ENCODE results near the gene PSMA1.

- PRO-cap, 2 experiments = no peak in any of the 2 experiments
Measured at GRCh38 chr11:12842948-12843370, 166.2 kb upstream of the RASSF10 start.

DNA sequence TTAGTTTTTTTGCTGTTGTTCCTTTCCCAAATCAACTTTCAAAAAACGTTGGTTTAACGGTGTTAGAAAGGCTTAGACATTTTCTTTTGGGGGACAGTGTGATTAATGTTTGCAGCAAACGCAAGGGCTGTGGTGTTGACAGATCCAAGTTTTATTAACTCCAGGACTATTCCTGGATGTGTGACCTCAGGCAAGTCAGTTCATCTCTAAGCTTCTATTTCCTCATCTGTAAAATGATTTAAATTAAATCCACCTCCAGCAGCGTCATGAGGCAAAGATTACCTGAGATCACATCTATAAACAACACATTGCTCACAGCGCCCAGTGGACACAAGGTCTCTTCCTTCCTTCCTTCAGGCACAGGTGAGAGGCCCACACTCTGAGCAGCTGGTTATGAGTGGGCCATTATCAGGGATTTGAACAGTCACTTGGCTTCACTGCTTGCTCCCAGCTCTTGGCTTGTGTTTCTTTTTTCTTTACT is 111.3 kb upstream of the RASSF10 start:
- PRO-cap, 2 experiments = no peak in any of the 2 experiments

DNA sequence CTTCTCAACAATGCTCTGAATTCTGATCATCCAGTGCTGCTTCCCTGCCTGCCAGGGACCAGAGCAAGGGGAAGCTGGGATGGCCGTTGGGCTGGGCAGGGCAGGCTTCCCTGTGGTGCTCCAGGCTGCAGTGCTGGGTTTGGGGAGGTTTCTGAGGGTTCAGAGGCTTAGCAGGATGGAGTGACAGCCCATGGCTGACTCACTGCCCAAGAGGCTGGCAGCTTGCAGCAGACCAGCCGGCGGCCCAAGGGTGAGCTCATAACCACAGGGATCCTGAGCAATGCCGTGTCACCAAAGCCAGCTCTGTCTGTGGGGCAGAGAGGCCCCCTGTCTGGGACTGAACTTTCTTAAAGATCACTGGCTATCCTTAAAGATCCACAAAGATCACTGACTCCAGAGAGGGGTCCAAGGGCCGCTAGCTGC is 61.2 kb upstream of the BMAL1 start:
- PRO-cap, 2 experiments = no peak in any of the 2 experiments

DNA sequence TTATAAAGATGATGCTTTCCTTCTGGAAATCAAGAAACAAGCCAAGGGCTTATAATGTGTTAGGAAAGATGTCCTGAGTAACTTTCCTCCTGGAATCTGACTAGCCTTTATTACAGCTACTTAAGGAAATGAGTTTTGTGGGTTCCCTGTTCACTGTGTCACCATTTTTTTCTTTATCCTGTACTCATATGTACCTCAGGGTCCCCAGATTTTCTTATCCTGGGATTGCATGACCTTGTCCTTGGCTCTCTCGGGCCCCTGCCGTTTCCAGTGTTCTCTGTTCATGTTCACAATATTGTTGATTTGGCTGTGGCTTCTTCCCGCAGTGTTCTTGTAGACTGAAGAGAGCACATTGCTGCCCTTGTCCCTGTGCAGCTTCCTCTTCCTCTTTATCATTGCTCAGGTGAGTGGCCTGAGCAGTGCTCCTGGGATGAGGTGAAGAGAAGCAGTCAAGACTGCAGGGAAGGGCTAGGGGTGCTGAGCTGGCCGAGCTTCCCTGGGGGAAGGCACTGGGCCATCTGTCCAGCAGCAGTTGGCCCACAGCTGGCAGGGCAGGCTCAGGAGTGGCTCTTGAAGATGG is 17.1 kb downstream of the BMAL1 start:
- PRO-cap, 2 experiments = no peak in any of the 2 experiments

- PRO-cap, 2 experiments = peak in 1 of 2 experiments; most common plus-strand start chr11:13487382 (in 1)
Measured at GRCh38 chr11:13487192-13487454, 8.7 kb downstream of the PTH start.

GRCh38 chr11:14271229-14272073 is 87.5 kb downstream of the RRAS2 start:
- PRO-cap, 2 experiments = no peak in any of the 2 experiments

DNA sequence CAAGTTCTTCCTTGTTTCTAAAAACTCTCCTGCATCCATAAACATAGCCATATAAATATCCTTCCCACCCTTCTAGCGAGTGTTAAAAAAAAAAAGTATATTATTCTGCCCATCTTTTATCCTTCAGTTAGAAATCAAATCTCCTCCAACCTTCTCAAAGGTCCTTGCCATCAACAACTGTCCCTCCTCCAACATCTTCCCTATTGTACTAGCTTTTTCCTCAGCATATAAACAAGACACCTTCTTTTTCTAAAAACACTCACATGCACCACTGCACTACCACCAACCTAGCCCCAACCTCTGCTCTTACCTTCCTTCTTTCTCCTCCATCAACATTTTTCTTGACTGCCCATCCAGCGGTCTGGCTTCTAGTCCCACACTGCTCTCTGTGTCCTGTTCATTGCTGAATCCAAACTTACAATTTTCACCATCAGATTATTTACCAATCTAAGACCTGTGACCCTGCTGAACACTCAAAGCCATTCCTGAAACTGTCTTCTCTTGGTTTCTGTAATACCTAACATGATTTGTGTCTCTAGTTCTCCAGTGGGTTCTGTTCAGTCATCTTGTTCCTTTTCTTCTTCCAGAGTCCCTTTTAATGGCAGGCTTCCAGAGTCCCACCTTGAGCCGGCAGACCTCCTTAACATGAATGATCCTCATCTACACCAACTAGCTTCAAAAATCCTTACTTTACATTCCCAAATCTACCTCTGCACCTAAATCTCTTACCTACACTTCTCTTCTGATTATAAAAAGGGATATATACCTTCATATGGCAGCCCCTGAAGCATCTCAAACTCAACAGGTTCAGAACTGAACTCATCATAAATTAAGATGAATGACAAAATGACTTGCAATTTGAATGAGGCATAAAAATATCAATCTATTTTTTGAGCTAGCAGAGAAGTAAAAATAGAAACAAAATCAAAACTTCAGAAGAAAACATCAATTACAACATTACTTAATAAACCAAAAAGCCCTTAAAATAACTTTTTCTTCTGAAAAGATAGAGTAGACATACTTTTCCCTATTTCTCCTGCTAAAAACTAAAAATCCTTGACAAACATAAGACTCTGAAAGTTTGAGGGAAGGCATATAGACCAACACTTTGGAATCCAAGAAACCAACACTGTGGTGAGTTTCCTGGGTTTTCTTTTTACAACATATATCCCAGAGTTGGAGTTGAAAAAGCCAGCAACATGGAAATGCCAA is 24.0 kb downstream of the RRAS2 start:
- PRO-cap, 2 experiments = no peak in any of the 2 experiments

- PRO-cap, 2 experiments = peak in 2 of 2 experiments; most common plus-strand start chr11:14358244 (in 2); most common minus-strand start chr11:14357960 (in 2)
Measured at GRCh38 chr11:14357610-14358747, 1.0 kb downstream of the RRAS2 start.

DNA sequence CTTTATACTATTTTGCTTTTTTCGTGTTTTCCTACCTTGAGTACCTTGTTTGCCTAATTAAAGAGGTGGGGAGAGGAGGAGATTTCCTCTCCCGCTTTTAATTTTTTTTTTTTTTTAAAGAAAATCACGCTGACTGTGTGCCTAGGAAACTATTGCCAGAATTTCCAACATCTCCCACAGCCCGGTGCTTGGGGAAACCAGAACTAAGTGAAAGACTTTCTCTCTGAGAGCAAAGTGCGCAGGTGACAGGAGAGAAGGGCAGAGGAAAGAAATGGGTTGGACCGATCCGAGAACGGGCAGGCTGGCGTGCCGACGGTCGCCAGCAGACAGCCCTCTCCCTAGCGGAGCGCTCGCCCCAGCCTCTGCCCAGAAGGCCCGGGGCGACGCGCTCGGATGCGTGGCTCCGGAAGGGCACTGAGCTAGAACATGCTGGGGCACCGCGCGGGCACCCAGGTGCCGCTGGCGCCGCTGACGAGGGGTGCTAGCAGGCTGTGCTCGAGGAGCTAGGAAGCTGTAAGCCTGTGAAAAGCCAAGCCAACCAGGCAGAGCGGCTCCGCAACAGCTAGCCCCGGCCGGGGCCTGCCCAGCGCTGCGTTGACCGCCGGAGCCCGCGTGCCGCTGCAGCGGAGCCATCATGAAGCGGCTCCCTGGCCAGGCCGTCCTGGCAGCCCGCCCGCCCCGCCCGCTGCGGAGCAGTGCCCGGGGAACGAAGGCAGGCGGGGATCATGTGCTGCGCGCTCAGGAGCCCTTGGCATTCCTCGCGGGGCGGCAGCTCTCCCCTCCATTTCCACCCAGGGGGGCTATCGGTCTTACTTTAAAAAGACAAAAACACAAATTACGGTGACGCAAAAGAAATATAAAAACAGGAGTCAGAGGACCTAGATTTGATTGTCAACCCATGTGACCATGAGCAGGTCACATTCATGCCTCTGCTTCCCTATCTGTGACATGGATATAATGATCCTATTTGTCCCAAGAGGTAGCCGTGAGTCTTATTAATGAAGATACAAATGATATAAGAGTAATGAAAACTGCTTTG is 22.1 kb upstream of the RRAS2 start:
- PRO-cap, 2 experiments = peak in 1 of 2 experiments; most common plus-strand start position 452 of the sequence (in 1)

- PRO-cap, 2 experiments = no peak in any of the 2 experiments
Measured at GRCh38 chr11:14455544-14456213, 43.9 kb downstream of the COPB1 start.

GRCh38 chr11:14494958-14495964 is 4.3 kb downstream of the COPB1 start:
- PRO-cap, 2 experiments = no peak in any of the 2 experiments

- PRO-cap, 2 experiments = peak in 2 of 2 experiments; most common plus-strand start chr11:14520502 (in 1); most common minus-strand start chr11:14520338 (in 2)
Measured at GRCh38 chr11:14520006-14520927, at the start of gene PSMA1. Gene PSMA1 (minus strand): TSS chr11:14520386.

GRCh38 chr11:14617561-14618165 is 25.9 kb upstream of the PDE3B start:
- PRO-cap, 2 experiments = no peak in any of the 2 experiments

GRCh38 chr11:14653656-14654242 is 10.1 kb downstream of the PDE3B start:
- PRO-cap, 2 experiments = no peak in any of the 2 experiments

DNA sequence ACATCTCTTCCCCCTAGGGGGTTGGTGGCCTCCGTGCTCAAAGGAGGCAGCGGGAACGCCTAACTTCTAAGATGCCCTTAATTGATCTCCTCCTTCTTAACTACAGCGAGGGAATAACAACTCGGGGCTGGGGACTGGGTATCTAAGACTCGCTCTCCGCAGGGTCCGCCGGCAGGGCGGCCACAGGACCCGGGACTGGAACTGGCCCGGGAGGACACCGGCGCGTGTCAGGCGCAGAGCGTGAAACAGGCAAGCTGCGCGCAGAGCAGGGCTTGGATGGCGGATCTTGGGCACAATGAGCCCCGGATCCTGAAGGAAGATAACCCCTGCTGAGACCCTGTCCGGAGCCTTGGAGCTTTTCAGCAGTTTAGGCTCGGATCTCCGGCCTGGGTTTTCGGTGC is 2.0 kb upstream of the CALCA start:
- PRO-cap, 2 experiments = no peak in any of the 2 experiments

DNA sequence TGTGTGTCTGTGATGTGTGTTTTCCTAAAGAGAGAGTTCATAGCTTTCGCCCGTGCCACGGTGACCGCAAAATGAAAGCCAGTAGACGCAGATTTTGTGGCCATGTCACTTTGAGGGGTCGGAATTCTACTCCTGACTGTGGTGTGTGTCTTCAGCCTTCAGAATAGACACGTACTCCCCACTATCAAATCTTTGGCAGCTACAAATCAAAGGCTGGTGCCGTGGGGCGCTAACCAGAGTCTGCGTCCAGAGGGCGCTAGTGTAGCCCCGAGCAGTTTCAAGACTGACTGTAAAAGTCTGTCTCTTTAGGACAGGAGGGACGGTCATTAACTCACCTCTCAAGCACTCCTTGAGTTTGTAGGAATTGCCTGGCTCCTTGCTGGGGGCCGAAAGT is 2.5 kb upstream of the CALCA start:
- PRO-cap, 2 experiments = no peak in any of the 2 experiments

DNA sequence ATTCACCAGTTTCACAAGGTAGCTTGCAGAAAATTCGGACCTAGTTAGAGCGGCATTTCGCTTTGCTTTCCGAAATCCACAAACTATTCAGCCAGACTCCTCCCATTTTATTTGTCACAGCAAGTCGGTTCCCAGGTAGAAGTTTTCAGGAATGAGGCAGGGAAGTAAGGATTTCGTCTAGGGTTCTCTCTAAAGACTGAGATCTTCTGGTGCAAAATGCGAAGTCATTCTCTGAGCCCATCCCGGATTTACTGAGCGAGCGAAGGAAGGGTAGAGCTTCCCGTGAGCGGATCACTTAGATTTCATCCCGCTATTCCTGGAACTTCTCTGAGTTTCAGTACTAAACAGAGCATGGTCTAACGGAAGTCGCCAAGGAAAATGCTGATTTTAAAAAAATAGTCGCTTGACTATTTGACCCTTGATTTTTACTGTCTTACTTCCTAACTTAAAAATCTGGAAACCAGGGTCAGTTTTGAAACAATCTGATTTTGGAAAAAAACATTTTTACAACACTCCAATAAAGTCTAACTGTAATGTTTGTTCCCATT is 3.1 kb upstream of the CALCA start:
- PRO-cap, 2 experiments = no peak in any of the 2 experiments

- PRO-cap, 2 experiments = no peak in any of the 2 experiments
Measured at GRCh38 chr11:15034840-15035152, 38.6 kb upstream of the CALCB start.

DNA sequence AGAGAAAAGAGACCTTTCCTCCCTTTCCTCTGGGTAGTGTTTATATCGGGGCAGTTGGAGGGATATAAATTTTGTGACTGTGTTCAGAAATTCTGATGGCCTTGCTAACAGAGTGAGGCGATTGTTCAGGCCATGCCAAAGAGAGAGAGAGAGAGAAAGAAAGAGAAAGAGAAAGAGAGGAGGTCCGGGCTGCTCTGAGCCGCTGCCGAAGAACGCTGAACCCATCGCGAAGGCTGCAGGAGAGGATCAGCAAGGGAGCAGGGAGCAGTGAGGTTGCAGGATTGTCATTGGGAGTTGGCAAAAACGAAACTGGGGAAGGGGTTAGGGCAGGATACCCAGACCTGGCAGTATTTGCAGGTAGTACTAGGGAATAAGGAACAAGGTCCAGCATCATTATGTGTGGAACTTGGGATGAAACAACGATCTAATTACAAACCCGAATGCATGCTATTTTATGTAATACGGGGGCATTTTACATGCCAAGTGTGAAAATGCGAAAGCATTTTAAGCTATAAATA is 537.1 kb downstream of the INSC start:
- PRO-cap, 2 experiments = no peak in any of the 2 experiments

DNA sequence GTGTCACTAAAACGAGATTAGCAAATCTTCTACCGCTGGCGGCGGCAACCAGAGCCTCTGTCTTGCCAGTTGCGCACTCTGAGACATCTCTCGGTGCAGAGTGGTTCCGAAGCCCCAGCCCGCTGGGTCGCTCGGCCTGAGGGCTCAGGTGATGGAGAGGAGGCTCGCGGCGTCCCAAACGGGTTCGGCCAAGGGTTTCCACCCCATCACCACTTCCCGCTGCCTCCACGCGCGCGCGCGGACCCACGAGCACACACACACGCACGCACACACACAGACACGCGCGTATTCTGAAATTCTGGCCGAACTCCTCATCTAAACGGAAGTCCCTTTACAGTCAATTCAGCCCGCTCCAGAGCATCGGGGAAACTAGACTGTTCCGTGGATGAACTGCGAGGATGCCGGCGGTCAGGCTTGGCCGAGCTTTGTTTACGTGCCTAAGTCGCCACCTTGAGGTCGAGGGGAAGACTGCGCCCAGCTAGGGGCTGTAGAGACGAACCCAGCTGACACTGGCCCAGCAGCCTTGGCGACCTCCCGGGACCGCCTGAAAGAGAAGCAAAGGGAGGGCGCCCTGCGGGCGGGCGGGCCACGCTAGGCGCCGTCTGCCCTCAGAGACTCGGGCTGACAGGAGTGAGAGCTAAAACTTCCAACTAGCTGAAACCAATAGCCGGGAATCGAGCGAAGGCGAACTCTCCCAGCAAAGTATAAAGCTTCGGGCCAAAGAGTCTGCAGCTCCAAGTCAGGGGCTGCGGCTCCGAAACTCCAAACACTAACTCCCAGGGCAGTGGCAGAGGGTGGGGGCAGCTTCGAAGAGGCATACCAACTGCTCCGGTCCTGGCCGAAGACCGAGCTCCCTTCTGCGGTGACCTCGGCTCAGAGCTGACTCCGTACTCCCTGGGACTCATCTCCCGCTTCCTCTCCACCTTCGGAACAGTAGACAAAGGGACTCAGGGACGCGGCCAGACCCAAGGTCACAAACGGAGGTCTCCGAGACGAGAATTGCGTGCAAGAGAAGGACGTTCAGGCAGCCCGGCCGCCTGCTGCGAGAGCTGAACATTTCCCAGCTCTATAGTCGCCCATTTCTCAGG is 124.7 kb upstream of the C11orf58 start:
- PRO-cap, 2 experiments = no peak in any of the 2 experiments

All from cytotoxic T cell (primary cell).